LHCN-M2 (cell line): ENCODE measurements around a stretch of chr1.

GRCh38 chr1:200916029-200916535 is 21.4 kb downstream of the INAVA start:
- RAMPAGE, long total RNA, result no peak

- RAMPAGE, long total RNA, result no peak
Measured at GRCh38 chr1:200999352-201000187, 23.9 kb downstream of the KIF21B start.

DNA sequence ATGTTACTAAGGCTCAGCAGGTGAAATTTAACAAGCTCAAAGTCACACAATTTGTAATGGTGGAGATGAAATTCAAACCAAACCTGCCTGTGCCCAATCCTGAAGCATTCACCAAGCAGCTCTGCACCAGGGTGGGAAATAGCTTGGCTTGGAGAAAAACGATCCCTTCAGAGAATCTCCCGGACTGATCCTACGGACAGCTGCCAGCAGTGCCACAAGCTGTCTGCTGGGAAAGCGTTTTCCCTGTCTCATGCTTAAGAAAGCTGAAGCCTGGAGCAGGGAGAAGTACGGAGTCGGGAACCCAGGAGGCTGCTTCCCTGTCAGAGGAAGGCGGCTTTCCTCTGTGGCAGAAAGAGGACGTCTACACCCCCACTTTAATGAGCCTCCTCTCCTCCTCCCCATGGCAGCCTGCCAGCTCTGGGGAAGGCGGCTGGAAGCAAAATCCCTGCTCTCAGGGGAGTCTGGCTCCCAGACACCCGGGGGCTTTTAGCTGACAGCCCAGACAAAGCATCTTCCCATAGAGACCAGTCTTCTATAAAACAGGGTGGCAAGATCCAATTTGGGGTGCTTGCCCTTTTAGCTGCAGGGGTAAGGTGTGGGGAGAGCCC is 7.3 kb downstream of the KIF21B start:
- RAMPAGE, long total RNA, result no peak

- RAMPAGE, long total RNA, result no peak
Measured at GRCh38 chr1:201100062-201100578, 12.1 kb downstream of the CACNA1S start.

DNA sequence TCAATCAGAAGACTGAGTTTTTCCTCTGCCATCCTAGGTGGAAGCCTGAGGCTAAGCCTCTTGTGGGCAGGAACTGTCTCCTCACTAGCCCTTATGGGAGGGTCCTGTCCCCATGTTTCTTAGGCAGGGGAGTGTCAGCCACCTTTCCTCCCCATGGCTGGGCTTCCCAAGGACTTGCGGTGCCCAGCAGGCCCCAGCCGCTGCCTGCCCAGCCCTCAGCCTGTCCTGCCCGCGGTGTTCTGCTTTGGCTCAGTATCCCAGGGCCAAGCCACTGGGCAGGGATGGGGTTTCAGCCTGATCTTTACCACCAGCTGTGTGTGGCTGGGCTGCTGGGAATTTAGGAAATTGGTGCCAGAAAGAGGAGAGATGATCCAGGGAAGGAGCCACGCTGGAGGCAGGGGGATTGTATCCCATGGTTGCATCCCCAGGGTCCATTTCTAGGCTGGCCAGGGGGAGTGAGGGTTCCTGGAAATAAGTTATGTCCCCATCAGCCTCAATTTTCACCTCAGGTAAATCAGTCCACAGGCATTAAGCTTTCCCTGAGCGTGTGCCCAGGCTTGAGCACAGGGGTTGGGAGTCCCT is 6.9 kb upstream of the IGFN1 start:
- RAMPAGE, long total RNA, result no peak

GRCh38 chr1:201187164-201187417 is 3.5 kb upstream of the IGFN1 start:
- RAMPAGE, long total RNA, result no peak

DNA sequence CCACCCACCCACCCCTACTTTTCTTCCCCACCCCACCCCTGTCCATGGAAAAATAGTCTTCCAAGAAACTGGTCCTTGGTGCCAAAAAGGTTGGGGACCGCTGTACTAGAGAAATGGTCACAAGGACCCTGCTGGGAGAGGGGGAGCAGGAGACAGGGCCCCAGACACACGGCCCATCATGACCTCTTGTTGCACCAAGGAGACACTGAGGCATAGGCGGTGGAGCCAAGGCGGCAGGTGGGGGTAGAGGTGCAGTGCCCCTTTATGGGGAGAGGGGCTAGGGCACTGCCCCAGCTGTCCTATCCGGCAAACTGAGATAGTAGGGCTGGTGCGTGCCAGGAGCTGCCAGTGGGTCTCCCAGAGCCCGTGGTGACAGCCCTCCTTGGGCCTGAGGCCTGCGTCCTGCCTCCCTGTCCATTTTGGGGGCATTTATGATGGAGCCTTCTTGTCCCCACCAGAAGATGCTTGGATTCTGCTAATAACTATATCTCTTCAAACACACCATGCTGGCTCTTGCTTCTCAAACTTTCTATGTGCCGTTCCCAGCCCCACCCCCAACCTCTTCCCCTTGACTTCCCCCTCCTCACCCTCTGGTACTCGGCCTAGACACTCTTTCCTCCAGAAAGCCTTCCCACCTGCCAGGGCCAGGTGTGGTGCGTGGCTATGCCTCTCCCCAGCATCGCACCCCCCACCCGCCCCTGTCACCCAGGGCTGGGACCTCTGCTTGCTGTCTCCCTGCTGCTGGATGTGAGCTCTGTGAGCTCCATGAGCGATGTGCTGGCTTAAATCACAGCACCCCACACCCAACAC is 20.1 kb downstream of the TNNT2 start:
- RAMPAGE, long total RNA, result no peak

GRCh38 chr1:201382430-201382846 is 5.0 kb upstream of the TNNT2 start:
- RAMPAGE, long total RNA, result no peak

- RAMPAGE, long total RNA, result no peak
Measured at GRCh38 chr1:201382847-201383295, 5.4 kb upstream of the TNNT2 start.

DNA sequence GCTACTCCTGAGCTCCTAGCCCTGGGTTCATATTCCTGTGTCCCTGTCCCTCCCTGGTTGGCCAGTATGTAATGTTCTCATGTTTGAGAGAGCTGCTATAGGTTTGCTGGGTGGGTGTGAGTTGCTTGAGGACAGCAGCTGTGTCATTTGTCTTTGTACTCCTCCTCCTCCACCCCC is 6.4 kb upstream of the TNNT2 start:
- RAMPAGE, long total RNA, result no peak

DNA sequence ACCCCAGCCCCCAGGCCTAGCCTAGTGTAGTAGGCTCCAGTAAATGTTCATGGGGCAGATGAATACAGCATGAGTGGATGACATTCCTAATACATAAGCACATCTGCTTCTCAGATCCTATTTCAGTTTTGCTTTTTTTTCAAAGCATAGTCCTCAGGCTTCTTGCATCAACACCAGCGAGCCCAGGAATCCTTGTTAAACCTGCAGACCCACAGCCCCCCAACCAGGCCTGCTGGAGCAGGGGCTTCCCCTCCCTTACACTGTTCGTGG is 6.7 kb upstream of the TNNT2 start:
- RAMPAGE, long total RNA, result no peak

DNA sequence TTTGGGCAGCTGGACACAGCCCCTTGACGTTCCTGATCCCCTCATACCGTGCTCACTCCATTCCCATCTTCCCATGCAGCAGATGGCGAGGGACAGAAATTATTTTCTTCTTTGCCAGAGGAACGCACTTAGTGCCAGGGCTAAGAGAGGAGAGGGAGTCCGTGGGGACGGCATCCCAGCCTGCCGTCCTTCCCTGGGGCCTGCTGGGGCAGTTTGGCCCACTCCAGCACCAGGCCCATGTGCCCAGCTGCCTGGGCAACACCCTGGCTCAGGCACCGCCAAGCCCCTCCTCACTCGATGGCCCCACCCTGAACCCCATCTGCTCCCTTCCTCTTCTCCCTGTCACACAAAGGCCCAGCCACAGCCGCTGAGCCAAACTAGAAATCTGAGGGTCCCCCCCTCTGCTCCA is 8.1 kb upstream of the TNNI1 start:
- RAMPAGE, long total RNA, result no peak

GRCh38 chr1:201649139-201649645 is 110.3 kb downstream of the NAV1 start:
- RAMPAGE, long total RNA, result no peak

GRCh38 chr1:201955611-201956553 is 579 bp downstream of the TIMM17A start:
- RAMPAGE, long total RNA, result no peak

- RAMPAGE, long total RNA, result no peak
Measured at GRCh38 chr1:201969592-201970643, 12.5 kb upstream of the RNPEP start.

- RAMPAGE, long total RNA, result no peak
Measured at GRCh38 chr1:201989134-201989932, 6.9 kb downstream of the RNPEP start.

DNA sequence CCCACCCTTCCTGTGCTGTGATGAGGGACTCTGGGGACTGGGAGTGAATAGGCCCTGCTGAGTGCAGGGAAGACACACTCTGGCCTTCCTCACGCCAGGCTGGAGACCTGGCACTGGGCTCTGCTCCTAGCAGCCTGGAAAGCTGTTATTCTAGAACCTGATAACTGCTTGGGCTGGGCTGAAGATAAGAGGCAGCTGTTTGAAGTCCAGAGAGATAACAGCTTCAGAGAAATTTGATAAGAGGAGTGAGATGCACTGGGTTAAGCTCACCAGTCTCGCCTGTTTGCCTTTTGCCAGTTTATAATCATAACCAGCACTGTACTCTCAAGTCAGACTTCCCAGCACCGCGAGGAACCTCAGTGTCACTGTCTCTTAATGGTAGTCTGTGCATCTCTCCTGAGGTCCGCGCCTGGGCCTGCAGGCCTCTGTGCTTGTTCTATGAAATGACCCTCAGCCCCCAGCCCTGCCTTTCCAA is 46.6 kb upstream of the GPR37L1 start:
- RAMPAGE, long total RNA, result no peak

GRCh38 chr1:202131854-202133036 is 9.5 kb downstream of the GPR37L1 start:
- RAMPAGE, long total RNA, result no peak

DNA sequence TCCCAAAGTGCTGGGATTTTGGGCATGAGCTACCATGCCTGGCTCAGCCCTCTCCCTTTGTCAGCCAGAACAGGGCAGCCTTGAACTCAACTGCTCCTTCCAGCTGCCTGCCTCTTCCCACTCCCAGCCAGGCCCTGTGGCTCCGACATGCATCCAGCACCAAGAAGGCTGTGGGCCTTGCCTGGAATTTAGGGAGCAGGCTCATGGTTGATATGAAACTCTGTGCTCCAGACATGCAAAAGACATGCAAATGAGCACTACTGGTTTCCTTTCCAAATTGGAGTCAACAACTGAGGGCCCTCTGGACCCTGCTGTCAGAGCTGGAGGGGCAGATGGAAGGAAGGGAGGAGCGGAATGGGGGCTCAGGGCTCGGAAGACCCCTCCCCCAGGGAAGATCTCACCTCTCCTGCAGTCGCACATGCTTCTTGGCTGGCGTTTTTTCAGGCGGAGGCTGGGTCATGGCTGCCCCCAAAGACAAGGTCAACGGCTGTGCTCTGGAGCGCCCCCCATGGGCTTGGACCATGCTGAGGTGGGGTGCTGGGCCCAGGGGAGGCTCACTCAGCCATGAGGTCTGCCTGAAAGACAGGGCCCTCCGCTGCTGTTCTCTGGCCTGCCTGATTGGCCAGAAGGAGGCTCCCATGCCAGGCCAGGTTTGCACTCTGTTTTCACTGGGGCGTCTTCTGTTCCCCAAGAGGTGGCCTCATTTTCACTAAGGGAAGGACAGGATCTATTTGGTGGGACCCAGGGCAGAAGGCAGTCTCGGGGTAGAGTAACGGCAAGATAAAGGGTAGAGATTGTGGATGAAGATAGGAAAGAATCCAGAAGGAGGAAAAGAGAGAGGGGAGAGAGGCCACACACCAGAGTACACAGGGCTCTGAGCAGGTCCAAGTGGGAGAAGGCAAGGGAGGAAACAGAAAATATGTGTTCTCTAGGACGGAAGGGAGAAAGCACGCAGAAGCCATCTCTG is 1.2 kb downstream of the PTPN7 start:
- RAMPAGE, long total RNA, result no peak

- RAMPAGE, long total RNA, result no peak
Measured at GRCh38 chr1:202507489-202507977, 159.0 kb downstream of the PPP1R12B start.